Camera-type eye (tissue), 1 donor: ENCODE data around the genes EXOSC2 and QRFP.

GRCh38 chr9:130451617-130452368, 7.0 kb downstream of the ASS1 start:
- RAMPAGE, long total RNA: no peak

DNA sequence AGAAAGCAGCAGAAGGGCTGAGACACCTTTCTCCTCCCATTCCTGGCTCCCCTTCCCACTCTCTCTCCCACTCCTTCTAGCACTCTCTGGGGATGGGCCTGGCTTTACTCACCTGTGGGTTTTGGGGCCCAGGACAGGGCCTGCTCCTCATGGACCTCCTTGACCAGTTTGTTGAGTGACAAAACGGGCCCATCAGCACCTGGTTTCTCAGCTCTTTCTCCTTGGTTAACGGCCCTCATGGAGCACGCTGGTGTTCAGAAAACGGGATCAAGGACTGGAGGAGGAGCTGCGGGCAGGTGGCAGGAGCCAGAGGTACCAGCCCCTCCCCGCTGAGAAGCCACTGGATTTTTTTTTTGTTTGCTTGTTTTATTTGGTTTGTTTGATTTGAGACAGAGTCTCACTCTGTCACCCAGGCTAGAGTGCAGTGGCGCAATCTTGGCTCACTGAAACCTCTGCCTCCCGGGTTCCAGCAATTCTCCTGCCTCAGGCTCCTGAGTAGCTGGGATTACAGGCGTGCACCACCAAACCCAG, 32.1 kb upstream of the FUBP3 start:
- RAMPAGE, long total RNA: no peak

DNA sequence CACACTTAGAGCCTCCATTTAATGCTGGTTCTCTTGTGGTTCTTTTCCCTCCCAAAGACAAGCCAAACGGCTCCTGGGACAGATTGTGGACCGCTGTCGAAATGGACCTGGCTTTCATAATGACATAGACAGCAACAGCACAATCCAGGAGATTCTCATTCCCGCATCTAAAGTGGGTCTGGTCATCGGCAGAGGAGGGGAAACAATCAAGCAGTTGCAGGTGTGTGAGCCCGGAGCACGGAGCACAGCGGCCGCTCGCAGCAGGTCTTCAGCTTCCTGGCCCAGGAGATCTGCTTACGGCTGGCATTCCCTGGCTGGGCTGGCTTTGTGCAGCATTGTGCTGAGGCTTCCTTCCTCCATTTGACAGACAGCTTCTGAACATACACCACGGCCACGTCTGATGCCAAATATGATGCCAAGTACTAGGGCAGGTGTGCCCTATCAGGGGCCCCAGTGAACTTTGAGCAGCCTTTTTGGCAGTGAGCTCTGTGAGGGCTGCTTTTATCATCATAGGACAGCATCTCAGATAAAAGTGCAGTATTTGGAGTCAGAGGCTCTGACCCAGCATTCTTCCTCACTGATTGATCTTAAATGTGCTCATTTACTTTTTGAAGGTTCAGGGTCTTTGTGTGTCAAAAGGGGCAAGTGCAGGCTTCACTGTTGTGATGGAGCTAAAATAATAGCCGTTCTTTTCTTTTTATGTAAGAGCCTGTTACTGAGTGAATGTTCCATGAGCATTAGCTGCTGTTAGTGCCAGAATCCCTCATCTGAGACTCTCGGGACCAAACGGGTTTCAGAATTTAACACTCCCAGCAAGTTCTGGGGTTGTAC, 37.1 kb downstream of the FUBP3 start:
- RAMPAGE, long total RNA: no peak

DNA sequence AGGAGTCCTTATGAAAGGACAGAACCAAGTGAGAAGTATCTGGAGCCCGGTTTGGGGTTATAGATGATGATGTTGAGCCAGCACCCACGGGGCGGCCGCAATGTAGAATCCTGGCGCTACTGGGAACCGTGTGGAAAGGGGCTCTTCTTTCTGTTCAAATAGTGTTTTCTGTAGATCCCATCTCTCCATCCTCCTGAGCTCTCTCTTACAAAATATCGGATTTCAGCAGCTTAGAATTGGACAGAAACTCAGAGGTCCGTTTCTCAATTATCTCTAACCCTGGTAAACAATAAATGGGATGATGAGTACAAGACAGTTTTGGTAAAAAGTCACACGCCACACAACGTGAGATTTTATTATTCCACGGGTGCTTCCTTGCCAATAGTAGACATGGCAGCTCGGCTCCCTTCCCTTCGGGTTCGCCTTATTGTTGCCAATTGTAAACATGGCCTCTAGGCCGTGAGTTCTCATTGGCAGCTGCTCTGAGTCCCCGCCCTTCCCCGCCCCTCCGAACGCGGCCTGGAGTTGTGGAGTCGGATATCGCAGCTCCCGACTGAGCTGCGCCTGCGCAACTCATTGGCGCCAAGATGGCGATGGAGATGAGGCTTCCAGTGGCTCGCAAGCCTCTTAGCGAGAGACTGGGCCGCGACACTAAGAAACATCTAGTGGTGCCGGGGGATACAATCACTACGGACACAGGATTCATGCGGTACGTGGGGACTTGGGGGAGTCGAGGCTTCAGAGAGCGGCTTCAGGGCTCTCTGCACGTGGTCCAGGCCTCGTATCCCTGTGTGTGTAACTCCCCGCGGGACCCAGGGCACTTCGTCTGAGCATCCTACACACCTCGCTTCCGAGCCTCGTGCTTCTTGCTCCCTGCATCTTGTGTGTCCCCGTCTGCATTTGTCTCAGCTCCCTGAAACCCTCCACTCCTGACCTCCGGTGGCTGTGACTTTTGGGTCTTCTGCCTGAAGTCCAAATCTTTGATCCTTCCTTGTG, at the start of gene EXOSC2:
TSS of gene EXOSC2 (plus strand) at position 576 of the 996 bp plus-strand sequence.
- RAMPAGE, long total RNA: no peak

GRCh38 chr9:130768096-130768945, 66.7 kb upstream of the ABL1 start:
- RAMPAGE, long total RNA: no peak

GRCh38 chr9:130894999-130896328, 1.1 kb downstream of the QRFP start:
- RAMPAGE, long total RNA: no peak

GRCh38 chr9:130896738-130897201, at the start of gene QRFP:
TSS of gene QRFP (minus strand) at chr9:130896812.
- RAMPAGE, long total RNA: no peak

DNA sequence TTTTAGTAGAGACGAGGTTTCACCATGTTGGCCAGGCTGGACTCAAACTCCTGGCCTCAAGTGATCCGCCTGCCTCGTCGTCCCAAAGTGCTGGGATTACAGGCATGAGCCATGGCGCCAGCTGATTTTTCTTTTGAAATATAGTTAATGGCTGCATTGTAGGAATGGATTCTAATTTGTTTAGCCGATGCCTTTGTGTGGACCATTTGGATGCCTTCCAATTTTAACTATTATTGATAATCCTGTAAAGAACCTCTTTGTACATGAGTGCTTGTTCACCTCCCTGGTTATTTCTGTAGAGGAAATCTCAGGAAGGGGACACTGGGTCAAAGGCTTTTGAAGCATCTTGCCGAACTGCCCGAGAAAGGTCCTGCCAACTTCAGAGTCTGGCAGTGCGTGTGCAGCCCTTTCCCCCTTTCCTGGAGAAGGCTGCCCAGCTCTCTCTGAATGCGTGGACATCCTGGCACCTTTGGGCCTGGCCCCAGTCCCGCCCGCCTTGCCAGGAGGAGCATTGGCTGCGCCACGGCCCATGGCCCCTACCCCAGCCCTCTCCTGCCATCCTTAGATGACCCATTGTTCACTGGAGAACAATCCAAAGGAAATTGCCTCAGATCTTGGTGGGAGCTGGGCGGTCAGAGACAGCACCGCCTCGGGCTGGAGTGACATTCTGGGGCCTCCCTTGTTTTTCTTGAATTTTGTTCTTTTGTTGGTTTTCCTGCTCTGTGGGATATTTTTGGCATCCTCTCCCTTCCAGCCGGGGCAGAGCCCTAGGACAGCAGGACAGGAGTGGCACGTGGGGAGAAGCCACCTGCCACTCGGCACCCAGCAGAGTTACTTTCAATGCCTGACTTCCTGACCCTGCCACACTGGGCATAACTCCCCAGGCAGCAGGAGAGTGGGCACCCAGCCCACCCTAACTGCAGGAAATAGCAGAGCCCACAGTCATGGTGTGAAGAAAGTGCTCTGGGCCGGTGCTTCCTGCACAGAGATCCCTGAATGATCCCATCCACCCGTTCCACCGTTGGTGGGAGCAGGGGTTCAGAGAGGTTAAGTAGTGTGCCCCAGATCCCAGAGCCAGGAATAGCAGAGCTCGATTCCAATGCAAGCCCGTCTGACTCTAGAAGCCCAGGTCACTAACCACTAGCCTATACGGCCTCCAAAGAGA, 8.6 kb upstream of the NUP214 start:
- RAMPAGE, long total RNA: no peak

- RAMPAGE, long total RNA: no peak
These were observed 48.4 kb downstream of the FAM78A start for GRCh38 chr9:131227811-131228435.

DNA sequence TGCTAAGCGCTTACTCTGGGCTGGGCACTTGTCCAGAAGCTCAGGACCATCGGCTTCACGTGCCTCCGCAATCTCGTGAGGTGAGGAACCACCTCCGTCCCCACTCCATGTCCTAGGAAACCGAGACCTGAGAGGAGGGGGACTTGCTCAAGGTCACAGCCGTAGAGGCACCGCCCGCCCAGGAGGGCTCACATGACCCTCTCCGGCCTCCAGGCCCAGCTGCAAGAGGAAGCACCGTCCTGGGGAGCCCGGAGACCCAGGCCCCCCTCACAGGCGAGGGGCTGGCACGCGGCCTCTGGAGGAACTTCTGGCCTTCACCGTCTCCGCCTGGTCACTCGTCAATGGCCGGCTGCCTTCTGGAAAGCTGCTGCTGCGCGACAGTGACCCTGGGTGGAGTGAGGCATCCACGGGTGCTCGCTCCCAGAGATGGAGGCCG, 24.2 kb downstream of the FAM78A start:
- RAMPAGE, long total RNA: no peak

- RAMPAGE, long total RNA: no peak
These were observed 4.5 kb downstream of the FAM78A start for GRCh38 chr9:131271511-131272427.

DNA sequence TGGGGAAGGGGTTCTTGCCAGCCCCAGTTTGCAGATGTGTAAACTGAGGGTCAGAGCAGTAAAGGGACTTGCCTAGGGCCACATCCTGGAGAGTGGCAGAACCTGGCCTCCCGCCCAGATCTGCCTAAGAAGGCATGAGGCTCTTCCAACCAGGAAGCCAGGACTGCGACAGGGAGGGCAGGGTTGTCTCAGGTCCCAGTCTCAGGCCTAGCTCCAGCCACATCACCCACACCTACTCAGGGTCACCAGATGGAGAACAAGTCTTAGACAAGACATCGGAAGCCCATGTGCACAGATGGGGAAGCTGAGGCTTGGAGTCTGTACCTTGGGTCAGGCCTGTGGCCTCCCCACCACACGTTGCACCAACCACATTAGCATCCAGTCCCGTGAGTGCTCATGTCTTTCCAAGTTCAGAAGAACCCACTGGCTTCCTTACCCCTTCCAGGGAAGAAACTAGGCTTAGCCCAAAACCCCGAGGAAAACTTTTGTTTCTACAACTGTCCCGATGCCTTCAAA, 2.4 kb downstream of the FAM78A start:
- RAMPAGE, long total RNA: no peak

DNA sequence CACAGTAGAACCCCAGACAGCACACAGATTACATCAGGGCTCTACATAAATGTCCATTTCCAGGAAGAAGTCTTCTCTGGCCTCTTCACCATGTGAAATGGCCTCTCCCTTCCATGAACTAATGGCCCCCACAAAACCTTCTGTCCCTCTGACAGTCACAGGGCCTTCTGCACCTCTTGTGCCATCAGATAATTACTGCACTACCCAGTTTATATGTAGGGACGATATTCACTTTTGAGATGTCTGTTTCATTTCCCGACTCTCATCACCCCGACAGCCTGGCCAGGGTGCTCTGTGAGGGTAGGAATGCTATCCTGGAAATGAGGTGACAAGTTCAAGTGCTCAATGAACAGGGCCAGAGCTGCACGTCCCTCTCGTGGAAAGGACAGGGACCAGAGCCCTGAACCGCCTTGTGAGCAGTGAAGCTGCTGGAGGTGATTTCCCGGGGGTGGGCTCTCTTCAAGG, 2.9 kb upstream of the FAM78A start:
- RAMPAGE, long total RNA: no peak

DNA sequence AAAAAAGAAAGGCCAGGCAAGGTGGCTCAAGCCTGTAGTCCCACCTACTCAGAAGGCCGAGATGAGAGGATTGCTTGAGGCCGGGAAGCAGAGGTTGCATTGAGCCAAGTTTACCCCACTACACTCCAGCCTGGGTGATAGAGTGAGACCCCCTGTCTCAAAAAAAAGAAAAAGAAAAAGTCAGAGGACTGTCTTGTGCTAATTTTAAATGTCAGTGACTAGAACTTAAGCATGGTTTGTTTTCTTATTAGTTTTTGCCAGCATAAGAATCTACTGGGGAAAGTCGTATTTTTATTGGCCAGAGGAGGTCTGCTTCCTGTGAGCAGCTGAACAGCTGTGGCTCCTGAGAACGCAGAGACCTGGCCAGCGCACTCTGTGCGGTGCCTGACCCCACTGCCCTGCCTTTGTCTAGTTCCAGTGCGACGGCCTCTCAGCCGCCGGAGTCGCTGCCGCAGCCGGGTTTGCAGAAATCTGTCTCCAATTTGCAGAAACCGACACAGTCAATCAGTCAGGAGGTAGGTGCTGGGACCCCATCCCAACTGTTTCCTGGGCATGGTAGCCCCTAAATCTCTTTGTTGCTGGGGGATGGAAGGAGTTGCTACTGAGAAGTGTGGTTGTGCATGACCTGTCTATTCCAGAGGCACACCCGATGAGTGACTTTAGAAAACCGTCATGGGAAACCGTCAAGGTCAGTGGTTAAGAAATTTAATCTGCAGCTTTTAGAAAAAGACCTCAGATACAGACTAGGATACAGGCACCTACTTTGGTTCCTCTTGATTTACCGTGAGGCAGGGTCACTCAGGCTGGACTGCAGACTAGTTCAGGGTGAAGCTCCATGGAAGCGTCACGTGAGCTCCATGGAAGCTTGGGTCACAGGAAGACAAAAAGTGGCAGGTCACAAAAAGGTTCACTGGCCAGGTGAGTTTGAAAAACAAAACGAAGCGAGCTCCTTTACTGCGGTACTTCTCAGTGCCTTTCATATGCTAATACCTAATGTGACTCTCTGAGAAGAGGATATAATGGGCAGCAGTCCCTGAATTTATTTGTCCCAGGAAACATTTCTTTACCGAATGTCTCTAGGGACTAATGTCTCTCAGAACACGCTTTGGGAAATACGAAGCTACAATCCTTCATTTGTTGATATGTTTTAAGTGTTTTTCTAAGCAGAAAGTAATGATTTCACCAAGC, 42.7 kb downstream of the PRRC2B start:
- RAMPAGE, long total RNA: no peak

GRCh38 chr9:131499685-131500342, 2.9 kb upstream of the POMT1 start:
- RAMPAGE, long total RNA: no peak

DNA sequence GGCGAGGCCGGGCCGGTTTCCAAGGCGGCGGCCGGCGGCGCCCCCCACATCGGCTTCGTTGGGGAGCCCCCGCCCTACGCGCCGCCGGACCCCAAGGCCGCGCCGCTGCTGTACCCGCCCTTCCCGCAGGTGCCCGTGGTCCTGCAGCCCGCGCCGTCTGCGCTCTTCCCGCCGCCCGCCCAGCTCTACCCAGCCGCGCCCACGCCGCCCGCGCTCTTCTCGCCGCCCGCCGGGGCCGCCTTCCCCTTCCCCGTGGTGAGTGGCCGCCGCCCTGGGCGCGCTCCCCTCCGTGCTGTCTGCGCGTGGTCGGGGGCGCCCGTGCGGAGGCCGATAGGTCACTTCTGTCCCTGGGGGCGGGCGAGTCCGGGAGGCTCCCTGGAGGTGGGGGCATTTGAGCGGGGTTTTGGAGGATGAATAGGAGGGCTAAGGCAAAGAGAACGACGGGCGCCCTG, 9.5 kb downstream of the PRRT1B start:
- RAMPAGE, long total RNA: no peak

DNA sequence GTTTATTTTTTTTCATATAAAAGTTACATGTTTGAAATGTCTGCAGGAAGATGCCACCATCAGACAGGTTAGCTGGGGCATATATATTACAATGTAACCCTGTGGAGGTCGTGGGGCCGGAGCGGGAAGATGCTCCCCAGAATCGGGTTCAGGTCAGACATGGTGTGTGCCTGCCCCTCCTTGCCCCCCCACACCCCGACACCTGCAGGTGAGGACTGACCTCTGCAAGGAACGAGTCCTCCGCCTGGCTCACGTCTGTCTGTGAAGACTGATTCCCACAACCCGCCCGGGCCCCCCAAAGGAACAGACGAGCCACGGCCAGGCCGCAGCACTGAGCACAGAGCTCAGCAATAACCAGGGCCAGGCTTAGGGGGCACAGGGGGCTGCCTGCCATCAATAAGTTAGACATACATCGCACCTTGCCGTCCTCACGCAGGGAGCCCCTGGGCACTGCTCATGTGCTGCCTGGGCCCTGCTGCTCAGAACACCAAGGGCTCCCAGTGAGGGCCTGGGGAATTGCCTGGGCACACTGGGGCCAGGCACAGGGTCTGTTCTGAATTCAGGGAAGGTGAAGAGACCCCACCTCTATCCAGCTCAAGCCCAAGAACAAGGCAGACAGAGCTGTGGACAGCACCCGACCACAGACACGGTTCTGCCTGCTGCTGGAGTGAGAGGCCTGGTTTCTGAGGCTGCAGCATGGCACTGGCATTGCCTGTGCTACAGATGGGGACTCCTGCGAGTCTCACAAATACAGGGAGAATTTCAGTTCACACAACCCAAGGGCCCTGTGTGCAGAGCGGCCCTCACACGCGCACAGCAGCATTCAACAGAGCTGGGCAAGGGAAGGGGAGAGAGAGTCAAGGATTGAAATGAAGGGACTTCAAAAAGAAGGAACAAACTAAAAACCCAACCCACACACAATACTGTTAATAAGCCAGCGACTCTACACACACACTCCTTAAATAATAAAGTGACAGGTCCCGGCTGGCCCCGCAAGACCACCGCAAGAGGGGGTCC, 31.8 kb downstream of the PRRT1B start:
- RAMPAGE, long total RNA: no peak

GRCh38 chr9:131603027-131603605, 57.8 kb downstream of the PRRT1B start:
- RAMPAGE, long total RNA: no peak

GRCh38 chr9:131624633-131625408, 79.5 kb downstream of the PRRT1B start:
- RAMPAGE, long total RNA: no peak

- RAMPAGE, long total RNA: no peak
These were observed 44.7 kb downstream of the RAPGEF1 start for GRCh38 chr9:131695066-131695603.